GM23338 (cell line): Measurements from ENCODE around the genes DRD5, CLNK, FAM200B and BST1.

- PRO-cap, result bidirectional peak, plus-strand start at chr4:9781634, minus-strand start at chr4:9781523; bidirectional peak, plus-strand start at chr4:9781805, minus-strand start at chr4:9781744
- RAMPAGE, long total RNA, result no peak
Observed at GRCh38 chr4:9781329-9781944, at the start of gene DRD5. DRD5 (plus strand) TSS chr4:9781634.

- PRO-cap, result no peak
- RAMPAGE, long total RNA, result no peak
Observed at GRCh38 chr4:10684679-10685149, at the start of gene CLNK. CLNK (minus strand) TSS chr4:10684768.

DNA sequence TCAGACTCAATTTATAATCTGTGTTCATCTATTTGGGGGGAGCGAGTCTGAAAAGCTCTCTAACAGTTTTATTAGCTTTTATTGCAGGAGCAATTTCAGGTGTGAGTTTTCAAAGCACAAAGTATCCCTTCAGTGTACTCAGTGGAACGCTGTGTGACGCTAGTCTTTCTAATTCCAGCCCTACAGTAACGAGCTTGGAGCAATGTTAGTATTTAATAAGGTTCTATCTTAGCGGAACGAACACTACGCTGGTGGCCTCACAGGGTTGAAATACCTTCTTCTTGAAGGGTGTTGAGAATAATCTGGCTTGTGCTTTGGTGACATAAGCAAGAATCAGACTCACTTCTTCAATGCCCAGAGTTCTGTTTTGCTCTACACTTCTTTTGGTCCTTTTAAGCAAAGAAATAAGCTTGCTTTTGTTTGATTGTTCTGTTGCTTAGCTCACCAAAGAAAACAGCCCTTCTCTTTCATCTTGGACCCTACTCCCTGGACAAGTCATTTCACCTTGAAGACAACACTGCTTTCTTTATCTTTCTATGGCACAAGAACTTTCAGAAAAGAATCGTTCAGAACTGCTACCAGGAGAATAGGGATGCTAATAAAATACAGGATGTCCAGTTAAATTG, 8.2 kb downstream of the HS3ST1 start:
- PRO-cap, result no peak
- RAMPAGE, long total RNA, result no peak

DNA sequence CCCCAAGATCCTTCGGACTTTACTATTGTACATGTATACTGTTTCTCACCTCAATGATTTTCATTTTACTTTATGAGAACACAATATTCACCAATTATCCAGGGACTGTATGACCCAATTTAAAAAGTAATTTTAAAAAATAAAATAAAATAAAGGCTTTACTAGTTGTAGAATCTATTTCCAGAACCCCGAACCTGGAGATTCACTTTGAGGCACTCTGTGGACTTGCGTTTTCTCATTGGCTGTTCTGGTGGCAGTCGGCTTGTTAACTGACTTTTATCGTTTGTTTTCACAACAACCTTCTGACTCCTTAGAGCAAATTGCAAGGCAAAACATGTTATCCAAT, 310.4 kb downstream of the RAB28 start:
- PRO-cap, result no peak
- RAMPAGE, long total RNA, result no peak

DNA sequence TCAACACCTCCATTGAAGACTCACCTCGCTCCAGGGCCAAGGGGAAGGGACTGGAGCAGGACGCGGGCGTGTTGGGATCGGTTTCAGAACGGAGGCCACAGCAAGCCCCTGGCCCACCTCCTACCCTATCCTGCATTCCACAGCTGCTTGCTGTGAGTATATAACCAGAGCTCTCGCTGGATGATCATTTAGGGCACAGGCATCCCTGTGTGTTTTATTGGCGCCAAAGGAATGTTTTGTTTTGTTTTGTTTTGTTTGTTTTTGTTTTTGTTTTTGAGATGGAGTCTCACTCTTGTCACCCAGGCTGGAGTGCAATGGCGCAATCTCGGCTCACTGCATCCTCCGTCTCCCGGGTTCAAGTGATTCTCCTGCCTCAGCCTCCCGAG, 5.0 kb upstream of the NKX3-2 start:
- PRO-cap, result unidirectional peak, minus-strand start at position 132 of the sequence
- RAMPAGE, long total RNA, result no peak

GRCh38 chr4:13595705-13595997, 31.9 kb downstream of the BOD1L1 start:
- PRO-cap, result no peak
- RAMPAGE, long total RNA, result no peak

DNA sequence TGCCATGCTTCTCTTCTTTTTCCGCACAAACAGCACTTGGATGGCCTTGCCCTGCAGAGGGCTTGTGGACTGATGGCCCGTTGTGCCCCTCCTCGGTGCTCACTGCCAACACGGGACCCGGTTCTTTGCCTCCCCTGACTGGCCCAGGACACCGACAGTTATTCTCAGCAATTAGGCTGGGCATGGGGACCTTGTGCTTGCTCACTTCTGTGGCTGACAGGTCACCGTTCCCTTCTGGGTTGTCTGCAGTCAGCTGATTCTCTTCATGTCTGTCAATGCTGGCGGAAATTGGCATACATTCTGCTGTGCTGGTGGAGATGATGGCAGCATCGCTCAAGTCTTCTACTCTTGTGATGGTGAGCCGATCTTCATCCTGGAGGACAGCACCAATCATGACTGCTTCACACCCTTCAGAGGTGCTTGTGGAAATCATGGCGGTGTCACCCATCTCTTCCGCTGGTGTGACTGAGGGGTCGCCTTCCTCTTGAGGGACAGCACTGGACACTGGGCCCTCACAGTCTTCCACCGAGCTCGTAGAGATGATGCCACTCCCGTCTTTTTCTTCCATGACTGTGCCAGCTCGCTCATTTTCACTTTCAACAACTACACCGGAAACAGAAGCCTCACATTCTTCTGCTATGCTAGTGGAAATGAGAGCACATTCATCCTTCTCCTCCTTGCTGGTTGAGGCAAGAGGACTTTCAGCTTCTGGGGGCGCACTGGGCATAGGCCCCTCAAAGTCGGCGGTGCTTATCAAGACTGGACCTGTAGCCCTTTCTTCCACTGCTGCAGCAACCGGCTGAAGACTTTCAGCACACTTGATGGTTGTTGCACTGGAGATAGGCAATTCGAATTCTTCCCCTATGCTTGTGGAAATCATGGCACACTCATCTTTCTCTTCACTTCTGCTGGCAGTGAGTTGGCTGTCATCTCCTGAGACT, 27.7 kb downstream of the BOD1L1 start:
- PRO-cap, result no peak
- RAMPAGE, long total RNA, result no peak

DNA sequence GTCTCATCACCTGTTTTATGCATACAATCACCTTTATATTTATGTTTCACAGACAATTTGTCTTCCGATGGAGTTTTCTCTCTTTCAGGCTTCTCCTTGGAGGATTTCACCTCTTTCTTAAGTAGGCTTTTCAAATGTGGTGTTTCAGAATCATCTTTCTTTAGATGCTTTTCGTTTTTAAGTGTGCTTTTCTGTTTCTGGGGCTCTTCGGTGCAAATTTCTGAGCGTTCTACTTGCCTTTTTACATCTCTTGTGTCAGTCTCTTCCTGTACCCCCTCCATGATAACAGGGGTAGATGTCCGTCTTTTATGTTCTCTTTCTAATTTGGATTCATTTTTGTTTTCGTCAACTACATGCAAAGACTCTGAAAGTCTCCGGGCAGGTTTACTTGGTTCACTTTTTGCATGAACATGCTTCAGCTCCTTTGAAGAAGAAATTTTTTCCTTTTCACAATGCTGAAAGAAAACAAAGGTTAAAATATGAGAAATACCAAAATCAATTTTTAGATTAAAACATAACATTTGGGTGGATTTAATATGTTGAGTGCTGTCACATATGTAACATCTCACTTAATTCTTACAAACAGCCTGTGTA, 22.8 kb downstream of the BOD1L1 start:
- PRO-cap, result no peak
- RAMPAGE, long total RNA, result no peak

DNA sequence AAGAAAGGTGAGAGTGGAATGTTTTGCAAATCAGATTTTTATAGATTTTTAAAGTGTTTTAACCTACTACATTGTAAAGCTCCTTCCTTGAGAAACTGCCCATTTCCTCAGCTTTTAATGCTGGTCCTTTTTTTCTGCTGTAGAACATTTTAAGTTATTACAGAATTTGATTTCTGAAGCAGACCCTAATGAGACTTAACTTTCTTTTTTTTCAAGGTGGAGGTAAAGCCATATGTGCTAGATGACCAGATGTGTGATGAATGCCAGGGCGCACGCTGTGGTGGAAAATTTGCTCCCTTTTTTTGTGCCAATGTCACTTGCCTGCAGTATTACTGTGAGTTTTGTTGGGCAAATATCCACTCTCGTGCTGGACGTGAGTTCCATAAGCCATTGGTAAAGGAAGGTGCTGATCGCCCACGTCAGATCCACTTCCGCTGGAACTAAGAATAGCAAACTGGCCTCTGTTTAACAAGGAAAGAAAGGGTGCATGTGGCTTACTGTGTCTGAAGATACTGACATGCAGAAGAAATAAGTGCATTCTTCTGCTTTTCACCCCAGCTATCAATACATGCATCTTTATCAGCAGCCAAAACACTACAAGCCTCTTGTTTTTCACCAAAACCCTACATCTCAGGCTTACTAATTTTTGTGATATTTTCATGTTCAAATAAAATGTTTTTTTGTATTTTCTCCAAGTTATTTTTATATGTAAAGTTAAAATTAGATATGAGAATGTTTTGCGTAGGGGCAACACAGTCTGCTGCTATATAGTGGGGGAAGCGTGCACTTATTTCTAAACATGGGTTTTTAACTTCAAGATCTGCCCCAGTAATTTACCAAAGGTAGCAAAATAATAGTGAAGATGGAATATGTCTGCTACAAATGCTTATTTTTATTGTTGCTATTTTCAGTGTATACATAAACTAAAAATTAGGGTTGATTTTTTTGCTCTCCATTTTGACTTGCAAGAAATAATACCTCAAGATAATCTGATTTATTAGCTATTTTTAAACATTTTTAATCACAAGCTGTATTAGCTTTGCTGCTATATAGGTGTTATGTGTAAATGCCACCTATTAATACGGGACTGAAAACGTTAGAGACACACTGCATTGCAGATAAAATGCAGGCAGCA, 64.0 kb downstream of the CPEB2 start:
- PRO-cap, result no peak
- RAMPAGE, long total RNA, result no peak

DNA sequence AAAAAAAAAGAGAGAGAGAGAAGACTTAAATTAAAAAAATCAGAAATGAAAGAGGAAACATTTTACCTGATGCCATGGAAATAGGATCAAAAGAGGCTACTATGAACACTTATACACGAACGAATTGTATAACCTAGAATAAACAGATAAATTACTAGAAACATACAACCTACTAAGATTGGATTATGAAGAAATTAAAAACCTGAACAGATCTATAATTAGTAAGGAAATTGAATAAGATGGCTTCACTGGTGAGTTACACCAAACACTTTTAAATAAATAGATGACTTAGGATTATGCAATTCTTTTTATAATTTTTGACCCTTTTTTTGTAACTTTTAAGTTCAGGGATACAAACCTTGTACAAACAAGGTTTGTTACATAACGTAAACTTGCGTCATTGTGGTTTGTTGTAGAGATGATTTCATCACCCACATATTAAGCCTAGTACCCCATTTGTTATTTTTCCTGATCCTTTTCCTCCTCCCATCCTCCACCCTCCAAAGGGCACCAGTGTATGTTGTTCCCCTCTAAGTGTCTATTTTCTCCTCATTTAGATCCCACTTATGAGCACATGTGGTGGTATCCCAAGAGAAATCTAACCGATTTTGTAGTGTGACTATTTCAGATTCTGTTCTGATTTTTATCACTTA, 75.6 kb downstream of the CPEB2 start:
- PRO-cap, result no peak
- RAMPAGE, long total RNA, result no peak

- PRO-cap, result no peak
- RAMPAGE, long total RNA, result no peak
Observed at GRCh38 chr4:15234037-15234469, 193.8 kb upstream of the C1QTNF7 start.

DNA sequence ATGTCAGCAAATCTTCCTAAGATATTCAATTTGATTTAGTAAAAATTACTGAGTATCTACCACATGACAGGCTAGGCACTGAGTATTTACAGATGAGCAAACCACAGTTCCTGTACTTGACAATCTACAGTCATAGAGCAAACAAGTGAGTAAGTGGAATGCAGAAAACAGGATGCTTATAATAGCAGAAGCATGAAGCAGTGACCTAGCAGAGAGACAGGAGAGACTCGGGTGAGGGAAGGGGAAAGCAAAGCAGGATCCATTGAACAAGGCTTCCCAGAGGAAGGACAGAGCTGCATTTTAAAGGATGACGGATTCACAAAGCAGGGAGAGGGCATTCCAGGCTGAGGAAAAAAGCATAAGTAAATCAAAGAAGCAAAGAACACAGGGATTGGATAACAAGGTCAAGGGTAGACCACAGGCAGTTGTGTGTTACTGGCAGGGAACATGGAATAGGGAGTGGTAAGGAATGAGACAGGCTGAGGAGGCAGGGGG, 124.7 kb upstream of the C1QTNF7 start:
- PRO-cap, result no peak
- RAMPAGE, long total RNA, result no peak

DNA sequence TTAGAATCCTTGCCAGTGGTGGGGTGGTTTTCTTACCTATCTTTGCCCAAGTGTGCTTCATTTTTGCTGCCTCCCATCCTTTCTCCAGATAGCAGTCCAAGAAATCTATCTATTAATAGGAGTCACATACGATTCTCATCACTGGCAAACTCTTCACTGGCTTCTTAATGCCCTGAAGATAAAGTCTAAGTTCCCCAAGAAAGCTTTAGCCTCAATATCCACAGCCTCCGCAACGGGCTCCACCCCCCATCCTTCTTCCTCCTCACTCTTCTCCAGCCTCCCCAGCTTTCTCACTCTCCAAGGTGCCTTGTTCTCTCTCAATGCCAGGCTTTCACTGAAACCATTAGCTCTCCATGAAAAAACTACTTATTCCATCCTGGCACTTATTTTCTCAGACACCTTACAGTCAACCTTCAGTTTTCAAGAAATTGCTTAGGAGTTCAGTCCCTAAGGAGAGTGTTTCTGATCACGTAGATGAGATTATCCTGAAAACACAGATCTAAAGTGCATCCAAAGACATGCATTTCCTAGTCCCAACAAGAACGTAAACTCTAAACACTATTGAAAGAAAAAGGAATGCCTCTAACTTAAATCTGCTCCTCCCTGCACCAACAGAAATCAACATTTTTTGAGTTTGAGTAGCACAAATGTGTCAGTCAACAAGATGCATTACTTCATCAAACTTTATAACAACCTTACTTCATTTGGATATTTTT, 7.8 kb upstream of the C1QTNF7 start:
- PRO-cap, result no peak
- RAMPAGE, long total RNA, result no peak

- PRO-cap, result no peak
- RAMPAGE, long total RNA, result no peak
Observed at GRCh38 chr4:15428483-15428871, 644 bp downstream of the C1QTNF7 start.

- PRO-cap, result no peak
- RAMPAGE, long total RNA, result no peak
Observed at GRCh38 chr4:15450930-15451374, 18.7 kb upstream of the CC2D2A start.

GRCh38 chr4:15665804-15666281, 10.7 kb upstream of the FBXL5 start:
- PRO-cap, result no peak
- RAMPAGE, long total RNA, result no peak

- PRO-cap, result no peak
- RAMPAGE, long total RNA, result no peak
Observed at GRCh38 chr4:15679444-15680021, 2.1 kb upstream of the FAM200B start.

- PRO-cap, result bidirectional peak, plus-strand start at chr4:15681314, minus-strand start at chr4:15681569; bidirectional peak, plus-strand start at chr4:15681854, minus-strand start at chr4:15681714
- RAMPAGE, long total RNA, result start-site peak on the plus strand at chr4:15681760-15681856, 764 and 181 reads in 2 replicates
Observed at GRCh38 chr4:15680968-15681912, at the start of gene FAM200B. FAM200B (plus strand) TSS chr4:15681827.

- PRO-cap, result bidirectional peak, plus-strand start at chr4:15702998, minus-strand start at chr4:15703013; bidirectional peak, plus-strand start at chr4:15703065, minus-strand start at chr4:15703107; bidirectional peak, plus-strand start at chr4:15703267, minus-strand start at chr4:15703206
- RAMPAGE, long total RNA, result no peak
Observed at GRCh38 chr4:15702698-15703533, at the start of gene BST1. BST1 (plus strand) TSS chr4:15703065.

DNA sequence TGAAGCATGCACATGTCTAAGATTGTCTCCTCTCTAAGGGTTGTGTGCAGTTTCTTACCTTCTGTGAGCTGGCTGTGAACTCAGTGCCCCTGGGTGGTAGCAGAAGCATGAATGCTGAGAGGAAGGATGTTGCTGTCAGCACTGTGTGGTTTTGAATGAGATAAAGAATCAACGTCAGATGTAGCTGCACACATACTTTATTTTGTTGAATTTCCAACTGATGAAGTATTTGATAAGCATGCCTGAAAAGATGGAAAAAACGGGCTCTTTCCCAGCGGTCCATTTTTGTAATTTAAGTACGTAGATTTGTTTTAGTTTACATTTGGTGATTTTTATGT, 23.8 kb upstream of the CD38 start:
- PRO-cap, result no peak
- RAMPAGE, long total RNA, result no peak